Occipital lobe (tissue), 2 donors: ENCODE results near the genes CFAP157, TOR2A and ENG.

DNA sequence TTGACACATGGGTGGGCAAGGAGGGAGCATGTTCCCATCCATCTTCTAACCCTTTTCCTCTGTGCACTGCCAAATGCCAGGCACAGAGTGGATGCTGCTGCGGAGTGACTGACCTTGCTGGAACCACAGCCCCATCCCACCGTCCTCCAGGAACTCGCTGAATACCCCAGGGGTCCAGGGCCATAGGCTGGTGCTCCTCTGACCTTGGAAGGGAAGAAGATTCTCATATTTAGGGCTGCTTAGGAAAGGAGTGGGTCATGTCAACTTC, 7.9 kb downstream of the NIBAN2 start:
- RAMPAGE, long total RNA = no peak

DNA sequence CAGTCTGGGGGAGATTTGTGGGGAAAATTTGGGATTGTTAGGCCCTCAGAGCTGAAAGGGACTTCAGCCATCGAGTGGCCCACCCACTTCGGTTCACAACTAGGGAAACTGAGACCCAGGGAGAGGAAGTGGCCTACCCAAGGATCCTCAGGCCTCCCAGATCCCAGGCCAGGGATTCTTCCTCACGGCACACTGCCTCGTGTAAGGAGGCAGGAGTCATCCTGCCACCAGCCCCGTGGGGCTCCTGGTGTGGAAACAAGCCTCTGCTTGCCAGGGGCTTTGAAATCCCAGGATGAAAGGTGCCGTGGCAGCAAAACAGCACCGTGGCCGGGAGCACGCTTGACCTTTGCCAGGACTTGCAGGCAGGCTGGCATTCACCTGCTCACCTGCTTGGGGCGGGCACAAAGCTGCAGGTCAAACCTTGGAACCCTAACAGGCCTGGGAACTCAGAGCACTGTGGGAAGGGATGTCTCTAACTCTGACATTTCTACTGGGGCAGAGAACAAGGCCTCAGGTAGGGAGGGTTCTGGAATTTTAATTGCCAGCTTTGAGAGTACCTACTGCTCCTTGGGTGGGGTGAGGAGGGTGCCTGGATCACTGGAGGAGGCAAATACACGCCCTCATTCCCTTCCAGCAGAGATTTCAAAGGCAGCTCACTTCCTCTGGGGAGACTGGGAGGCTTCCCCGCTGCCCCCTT, 2.5 kb downstream of the NIBAN2 start:
- RAMPAGE, long total RNA = no peak

DNA sequence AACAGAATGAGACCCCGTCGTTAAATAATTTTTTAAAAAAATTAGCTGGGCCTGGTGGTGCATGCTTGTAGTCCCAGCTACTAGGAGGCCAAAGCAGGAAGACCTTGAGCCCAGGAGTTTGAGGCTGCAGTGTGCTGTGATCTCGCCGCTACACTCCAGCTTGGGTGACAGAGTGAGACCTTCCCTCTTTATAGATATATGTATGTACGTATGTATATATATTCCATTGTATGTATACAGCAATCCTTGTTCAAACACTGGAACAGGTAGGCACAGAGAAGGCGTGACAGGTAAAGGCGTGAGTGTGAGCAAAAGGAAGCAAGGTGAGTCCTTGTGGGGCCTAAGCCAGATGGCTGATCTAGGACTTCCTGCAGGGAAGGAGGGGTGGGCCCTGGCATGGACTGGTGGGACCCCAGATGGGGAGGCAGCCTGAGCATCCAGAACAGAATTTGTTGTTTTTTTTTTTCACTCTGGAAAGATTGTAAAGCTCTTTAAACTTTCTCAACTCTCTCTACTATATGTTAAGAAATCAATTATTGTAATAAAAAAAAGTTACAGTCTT, 4.1 kb upstream of the NIBAN2 start:
- RAMPAGE, long total RNA = no peak

GRCh38 chr9:127706485-127707163, at the start of gene CFAP157:
Gene CFAP157, plus strand, starts transcription at chr9:127706988.
- RAMPAGE, long total RNA = no peak

GRCh38 chr9:127721337-127721897, 5.5 kb downstream of the TTC16 start:
- RAMPAGE, long total RNA = no peak

DNA sequence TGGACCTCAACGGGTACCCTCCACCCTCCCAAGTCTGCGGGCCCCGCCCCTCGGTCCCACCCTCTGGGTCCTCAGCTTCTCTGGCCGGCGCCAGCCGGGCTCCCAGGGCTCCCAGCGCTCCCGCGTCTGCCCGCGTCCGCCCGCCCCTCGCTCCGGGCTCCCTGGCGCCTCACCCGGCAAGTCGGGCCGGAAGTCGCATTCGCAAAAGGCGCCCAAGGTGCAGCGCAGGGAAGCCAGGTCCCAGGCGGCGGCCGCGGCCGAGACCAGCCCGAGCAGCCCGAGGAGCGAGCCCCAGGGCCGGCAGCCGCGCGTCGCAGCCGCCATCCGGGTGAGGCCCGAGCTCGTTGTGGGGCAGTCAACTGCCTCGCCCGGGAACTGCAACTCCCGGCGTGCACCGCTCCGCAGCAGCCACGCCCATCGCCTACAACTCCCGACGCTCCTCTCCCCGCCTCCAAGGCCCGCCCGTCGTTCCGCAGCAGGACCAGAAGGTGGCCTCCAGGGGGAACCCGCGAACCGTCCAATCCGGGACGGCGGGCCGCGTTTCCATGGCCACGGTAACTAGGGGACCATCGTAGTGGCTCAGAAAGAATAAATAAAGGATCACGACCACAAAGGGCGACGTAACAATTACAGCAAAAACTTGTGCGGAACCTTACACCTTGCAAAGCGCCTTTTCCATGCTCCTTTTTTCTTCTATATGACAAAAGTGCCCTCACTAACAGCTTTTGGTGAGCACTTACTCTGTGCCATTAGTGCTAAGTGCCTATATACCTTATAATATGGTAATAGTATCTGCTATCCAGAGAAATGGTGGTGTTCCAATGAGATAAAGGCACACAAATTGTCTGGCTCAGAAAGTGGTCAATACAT, at the start of gene TOR2A:
TSS of gene TOR2A (minus strand) at position 348 of the 870 bp plus-strand sequence.
- RAMPAGE, long total RNA = no peak

DNA sequence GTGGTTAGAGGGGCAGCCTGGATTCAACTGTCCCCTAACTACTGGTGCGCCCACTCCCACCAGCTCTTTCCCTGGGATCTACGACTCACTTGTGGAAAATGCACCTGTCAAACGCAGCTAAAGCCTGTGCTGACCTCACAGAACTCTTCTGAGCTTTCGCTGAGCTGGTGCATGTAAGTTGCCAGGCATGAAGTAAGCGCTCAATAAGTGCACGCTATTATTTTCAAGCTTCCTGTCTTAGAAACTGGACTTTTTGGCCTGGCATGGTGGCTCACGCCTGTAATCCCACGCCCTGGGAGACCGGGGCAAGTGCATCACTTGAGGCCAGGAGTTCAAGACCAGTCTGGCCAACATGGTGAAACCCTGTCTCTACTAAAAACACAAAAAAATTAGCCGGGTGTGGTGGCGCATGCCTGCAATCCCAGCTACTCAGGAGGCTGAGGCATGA, 20.7 kb upstream of the TOR2A start:
- RAMPAGE, long total RNA = no peak

DNA sequence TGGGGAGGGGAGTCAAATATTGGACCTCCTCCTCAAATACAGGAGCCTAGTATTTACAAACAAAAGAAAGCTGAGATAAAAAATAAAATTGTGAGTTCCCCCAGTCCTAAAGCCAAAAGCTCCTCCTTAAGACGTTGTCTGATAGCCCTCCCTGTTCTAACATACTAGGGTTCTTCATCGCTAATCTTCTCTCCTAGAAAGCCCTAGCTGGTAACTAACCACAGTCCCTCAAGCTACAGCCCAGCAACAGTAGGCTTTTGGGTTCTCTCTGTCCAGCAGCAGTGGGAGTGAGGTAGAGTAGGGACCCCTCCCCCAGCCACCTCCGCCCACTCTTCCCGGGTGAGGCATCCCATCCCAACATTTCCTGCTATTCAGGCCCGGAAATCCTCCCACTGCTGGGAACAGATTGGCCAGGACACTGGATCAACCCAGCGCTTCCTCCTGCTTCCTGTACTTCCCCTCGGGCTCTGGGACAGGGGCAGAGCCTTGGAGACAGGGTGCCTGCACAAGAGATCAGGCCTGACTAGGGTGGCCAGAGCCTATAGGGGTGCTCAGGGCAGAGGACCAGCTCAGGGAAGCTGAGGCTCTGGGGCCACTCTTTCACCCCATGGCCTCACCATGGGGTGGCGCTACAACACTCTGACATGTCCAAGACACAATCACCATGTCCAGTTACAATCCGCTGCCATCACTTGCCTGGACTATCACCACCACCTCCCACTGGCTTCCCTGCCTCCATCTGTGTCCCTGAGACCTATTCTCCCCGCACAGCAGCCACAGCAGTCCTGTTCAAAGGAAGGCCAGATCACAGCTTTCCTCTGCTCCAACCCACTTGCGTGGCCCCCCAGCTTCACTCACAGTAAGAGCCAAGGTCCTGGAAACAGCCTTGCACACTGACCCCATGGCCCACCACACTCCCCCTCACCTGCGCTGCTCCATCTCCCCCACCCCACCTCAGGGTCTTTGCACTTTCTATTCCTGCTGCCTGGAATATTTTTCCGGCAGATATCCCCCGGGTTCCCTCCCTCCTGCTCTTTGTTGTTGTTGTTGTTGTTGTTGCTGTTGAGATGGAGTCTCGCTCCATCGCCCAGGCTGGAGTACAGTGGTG, 14.4 kb downstream of the SH2D3C start:
- RAMPAGE, long total RNA = no peak

- RAMPAGE, long total RNA = no peak
Observed at GRCh38 chr9:127788713-127789572, 3.1 kb downstream of the CDK9 start.

- RAMPAGE, long total RNA = no peak
Observed at GRCh38 chr9:127853904-127854996, at the start of gene ENG. Gene ENG, minus strand, starts transcription at chr9:127854658.

GRCh38 chr9:127867517-127868127, 9.9 kb downstream of the AK1 start:
- RAMPAGE, long total RNA = no peak

DNA sequence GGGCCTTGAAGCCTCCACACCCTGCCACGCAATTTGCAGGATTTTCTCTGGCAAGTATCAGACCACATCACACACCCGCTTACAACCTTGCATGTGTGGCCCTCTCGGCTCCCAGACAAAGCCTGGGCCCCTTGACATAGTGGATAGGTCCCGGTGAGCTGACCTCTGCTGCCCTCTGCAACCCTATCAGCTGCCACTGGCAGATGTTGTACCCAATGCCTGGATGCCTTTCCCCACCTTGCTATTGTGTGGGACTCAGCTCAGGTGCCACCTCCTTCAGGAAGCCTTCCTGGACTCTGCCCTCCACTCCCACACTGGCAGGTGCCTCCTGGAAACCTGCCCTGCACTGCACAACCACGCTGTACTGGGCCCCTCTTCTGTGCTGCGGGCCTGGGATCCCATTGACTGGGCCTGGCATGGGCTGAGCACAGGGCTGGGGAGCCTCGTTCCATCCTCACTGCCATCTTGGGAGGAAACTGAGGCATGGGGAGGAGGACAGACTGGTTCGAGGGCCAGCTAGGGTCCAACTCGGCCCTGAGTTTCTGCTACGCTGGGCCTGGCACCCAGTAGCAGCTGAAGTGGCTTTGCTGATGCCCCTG, 1.5 kb downstream of the AK1 start:
- RAMPAGE, long total RNA = no peak

- RAMPAGE, long total RNA = no peak
Observed at GRCh38 chr9:127936356-127936797, 1.3 kb downstream of the DPM2 start.

DNA sequence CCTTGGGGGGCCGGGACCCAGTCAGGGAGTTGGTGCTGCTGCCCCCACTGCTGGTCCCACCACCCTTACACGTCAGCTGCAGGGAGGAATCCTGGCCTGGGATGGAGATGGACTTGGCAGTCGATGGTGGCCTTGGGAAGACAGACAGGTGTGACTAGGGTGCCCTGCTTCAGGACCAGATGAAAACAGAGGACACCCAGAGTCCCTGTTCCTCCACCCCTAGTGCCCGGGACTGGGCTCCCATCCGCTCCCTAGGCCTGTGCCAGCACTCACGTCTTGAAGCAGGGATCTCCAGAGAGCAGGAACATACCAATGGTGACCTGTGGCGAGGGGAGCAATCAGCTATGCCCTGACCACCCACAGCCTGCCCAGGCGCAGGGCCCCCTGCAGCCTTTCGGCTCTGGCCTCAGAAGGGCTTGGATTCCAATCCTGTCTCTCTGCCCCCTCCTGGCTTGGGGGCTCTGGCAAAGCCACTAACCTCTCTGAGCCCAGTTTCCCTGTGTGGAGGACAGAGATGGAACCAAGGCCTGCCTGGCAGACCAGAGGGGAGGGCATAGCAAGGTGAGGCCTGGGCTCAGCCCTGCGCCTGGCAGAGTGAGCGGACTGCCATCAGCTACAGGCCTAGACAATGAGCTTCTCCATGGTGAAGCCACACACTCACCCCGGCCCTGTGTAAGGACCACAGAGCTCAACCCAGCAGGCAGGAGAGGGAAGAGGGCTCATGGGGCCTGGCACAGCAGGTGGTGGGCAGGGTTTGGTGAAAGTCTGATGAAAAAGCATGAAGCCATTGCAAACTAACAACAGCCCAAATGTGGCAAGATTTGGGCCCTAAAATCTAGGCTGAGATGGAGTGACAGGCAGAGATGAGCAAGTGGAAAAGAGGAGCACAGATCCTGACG, 10.7 kb upstream of the DPM2 start:
- RAMPAGE, long total RNA = no peak

DNA sequence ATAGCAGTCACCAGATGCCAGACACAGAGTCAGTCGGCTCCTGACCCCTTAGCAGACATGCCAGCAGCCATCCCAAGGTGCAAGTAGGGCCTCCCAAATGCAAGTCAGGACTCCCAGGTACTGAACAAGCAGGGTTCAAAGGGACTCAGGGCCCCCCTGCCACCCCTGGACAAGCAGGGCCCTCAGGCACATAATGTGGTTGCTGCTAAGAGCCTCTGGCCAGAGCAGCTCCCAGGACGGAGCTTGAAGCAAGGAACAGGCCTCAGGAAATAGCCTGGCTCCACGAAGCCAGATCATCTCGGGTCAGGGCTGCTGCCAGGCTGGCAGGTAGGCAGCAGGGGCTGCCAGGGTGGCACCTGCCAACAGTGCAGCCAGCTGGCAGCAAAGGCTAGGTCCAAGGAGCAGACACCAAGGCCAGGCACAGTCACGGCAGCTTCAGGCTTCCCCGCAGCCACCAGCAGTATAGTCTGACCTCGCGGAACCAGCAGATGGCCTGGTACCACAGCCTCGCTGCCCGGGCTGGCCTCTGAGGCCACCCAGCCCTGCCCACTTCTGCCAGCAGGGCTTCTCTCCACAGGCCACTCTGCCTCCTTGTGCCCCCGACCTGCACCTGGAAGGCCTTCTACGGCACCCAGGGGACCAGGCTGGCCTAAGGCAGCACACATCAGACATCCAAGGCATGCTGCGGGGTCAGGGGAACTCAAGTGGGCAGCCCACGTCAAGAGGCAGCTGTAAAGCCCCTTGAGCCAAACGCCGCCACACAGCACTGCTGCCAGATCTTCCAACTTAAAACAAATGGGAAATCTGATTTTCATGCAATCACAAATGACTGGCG, 7.4 kb downstream of the EEIG1 start:
- RAMPAGE, long total RNA = no peak

GRCh38 chr9:128007377-128008229, 26.8 kb upstream of the EEIG1 start:
- RAMPAGE, long total RNA = no peak

DNA sequence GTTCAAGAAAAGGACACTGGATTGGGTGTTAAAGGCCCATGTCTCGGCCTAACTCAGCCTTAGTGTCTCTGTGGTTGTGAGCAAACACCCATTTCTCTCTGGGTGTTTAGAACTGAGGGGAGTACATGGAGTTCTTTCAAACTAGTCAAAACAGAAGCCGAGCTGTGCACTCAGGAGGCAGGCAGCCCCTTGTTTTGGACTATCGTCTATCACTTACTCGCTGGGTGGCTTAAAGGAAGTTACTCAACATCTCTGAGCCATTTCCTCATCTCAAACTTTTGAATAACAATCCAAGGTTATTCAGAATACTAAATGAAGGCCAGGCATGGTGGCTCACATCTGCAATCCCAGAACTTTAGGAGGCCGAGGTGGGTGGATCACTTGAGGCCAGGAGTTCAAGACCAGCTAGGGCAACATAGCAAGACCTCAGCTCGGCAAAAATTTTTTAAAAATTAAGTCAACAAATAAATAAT, 39.9 kb downstream of the NAIF1 start:
- RAMPAGE, long total RNA = no peak

GRCh38 chr9:128081109-128081527, 13.1 kb downstream of the SLC25A25 start:
- RAMPAGE, long total RNA = no peak

DNA sequence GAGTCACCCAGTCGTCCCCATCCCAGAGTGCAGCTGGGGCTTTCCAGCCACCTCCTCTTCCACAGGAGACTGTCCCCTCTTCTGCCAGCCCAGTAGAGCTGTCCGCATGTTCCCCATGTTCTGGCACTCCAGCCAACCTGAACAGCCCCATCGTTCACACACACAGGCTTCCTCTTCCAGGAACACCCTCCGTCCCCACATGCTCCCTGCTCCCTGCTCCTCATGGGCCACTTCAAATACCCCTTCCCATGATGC, 25.1 kb downstream of the PTGES2 start:
- RAMPAGE, long total RNA = no peak

DNA sequence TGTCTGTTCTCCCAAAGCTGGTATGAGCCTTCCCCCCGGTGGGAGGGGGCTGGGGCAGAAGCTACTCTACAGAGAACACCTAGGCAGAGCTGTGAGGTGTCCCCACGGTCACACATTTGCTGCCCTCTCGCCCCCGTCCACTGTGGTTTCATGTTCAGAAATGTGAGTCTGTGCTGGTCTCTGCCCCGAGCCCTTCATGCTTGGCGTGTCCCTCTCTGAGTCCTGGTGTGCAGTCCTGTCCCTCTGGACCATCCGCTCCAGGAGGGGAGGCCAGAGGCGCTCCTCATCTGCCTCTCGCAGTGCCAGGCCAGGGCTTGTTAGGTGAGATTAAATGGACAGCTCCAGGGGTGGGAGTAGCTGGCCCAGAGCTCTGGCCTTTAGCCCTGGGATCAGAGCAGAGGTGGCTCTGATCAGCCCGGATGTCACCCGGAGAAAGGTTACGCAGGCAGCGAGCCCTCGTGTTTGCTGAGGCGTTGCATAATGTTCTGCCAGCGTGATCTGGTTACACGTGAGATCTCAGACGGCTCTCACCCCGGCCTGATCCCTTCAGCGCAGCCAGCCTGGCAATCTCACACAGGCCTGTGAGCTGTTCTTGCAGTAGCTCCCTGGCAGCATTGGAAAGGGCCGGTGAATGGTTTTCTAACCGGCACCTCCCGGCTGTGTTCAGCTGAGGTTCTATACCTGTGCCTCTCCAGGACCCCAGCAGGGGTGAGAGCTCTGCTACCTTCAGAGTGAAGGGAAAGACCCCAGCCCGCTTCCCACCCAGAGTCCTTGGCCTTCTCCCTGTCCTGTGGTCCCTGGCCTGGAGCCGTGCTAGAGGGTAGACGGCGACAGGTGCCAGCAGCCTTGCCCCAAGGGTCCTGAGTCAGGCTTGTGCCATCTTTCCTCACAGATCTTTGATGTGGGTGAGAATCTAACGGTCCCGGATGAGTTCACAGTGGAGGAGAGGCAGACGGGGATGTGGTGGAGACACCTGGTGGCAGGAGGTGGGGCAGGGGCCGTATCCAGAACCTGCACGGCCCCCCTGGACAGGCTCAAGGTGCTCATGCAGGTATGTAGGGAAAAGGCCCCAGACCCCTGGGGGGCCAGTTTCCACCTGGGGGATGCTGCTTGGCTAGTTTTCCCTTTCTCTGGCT, 24.4 kb downstream of the PTGES2 start:
- RAMPAGE, long total RNA = no peak